Caco-2 (cell line): Measurements from ENCODE around the genes GABRG2 and WWC1.

DNA sequence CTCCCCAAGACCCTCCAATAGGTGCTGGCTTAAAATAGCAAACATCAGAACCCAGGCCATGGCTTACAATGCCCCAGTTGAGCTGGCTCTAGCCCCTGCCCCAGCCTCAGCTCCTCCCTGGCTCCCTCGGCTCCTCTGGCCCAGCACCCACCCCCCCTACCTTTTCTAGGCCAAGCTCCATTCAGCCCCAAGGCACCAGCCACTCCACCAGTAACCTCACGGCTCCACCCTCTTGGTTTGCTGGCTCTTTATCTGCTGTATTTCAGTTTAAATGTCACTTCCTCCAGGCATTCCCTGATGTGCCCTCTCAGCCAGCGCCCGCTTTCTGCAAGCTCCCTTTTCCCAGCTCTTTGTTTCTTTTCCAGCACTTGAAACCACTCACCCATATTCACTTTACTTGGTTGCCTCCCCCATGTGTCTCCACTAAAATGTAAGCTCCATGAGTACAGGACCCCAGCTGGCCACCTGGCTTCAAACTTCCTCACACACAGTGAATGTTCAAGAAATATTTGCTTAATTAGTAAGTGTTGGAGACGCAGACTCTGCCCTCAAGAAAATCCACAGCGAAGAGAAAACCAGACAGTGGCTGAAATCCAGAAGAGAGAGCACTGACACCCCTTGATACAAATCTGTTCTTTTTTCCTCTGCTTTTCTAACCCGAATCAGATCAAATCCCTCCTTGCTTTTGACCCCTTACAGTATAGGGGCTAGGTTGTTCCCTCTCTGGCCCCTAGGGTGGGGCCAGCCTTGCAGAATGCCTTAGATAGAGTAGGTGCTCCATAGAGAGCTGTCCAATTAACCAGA lies 10.4 kb downstream of the C1QTNF2 start:
- PRO-cap = no peak
- RRBS = no CpG with 5 or more reads among the region's 7 CpGs

GRCh38 chr5:160459057-160459589 lies 37.5 kb downstream of the PTTG1 start:
- PRO-cap = no peak
- RRBS = no CpG with 5 or more reads among the region's 6 CpGs

DNA sequence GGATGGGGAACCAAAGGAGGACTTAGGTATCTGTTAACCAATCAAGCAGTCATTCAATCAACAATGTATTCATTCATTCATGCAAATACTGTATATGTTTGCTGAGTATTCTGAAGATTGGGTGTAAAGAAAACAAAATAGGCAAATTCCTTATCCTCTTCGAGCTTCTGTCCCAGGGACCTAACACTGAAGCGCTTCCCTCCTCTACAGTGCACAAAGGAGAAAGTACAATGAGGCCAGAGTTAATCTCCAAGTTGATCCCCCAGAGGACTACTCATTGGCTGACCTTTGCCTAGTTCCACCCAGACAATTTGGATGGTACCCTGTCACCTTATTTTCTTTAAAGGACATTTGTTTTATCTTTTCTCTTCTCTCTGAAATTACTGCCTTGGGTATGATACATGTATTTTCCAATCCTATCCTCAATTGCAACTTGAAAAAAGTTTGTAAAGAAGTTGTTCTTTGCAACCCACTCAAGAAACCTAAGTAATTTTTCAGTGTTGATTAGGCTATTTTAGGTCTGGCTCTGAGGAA lies 62.1 kb downstream of the ATP10B start:
- PRO-cap = no peak
- RRBS = no CpG with 5 or more reads among the region's 2 CpGs

GRCh38 chr5:162067080-162067651 lies 407 bp upstream of the GABRG2 start:
- PRO-cap = no peak
- RRBS = no CpG with 5 or more reads among the region's 9 CpGs

GRCh38 chr5:162067658-162068329 lies at the start of gene GABRG2:
Gene GABRG2 (plus strand): TSS chr5:162067773.
- PRO-cap = no peak
- RRBS = no CpG with 5 or more reads among the region's 20 CpGs

DNA sequence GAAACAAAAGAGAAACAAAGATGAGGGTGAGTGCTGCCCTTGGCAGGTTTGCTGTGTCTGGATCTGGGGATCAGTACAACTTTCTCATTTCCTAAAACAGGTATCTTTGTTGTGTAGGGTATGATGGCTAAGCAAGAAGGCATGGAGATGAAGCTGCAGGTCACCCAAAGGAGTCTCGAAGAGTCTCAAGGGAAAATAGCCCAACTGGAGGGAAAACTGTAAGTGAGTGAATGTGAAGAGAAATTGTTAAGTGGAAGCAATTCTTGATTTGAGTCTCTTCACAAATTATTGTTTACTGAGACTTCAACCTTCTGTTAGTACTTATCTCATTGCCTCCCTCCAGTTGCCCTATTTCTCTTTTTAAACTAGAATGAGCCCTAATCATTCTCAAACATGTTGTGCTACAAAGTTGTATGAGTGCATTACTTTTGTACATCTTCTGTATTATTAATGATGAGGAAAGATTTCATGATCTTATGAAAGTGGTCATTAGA lies 10.9 kb downstream of the HMMR start:
- PRO-cap = no peak
- RRBS = no CpG with 5 or more reads among the region's 1 CpG

- PRO-cap = no peak
- RRBS = no CpG with 5 or more reads among the region's 15 CpGs
Measured at GRCh38 chr5:163915406-163916221, 410.2 kb downstream of the MAT2B start.

- PRO-cap = no peak
- RRBS = no CpG with 5 or more reads among the region's 5 CpGs
Measured at GRCh38 chr5:164119800-164120233, 614.4 kb downstream of the MAT2B start.

GRCh38 chr5:167803185-167803452 lies 488.3 kb upstream of the WWC1 start:
- PRO-cap = unidirectional peak, plus-strand start at chr5:167803373
- RRBS = no CpG with 5 or more reads among the region's 1 CpG

GRCh38 chr5:167945512-167946130 lies 345.8 kb upstream of the WWC1 start:
- PRO-cap = no peak
- RRBS = no CpG with 5 or more reads among the region's 12 CpGs

GRCh38 chr5:167952523-167953052 lies 338.9 kb upstream of the WWC1 start:
- PRO-cap = no peak
- RRBS = 60% methylated on average over 4 of the region's 18 CpGs

DNA sequence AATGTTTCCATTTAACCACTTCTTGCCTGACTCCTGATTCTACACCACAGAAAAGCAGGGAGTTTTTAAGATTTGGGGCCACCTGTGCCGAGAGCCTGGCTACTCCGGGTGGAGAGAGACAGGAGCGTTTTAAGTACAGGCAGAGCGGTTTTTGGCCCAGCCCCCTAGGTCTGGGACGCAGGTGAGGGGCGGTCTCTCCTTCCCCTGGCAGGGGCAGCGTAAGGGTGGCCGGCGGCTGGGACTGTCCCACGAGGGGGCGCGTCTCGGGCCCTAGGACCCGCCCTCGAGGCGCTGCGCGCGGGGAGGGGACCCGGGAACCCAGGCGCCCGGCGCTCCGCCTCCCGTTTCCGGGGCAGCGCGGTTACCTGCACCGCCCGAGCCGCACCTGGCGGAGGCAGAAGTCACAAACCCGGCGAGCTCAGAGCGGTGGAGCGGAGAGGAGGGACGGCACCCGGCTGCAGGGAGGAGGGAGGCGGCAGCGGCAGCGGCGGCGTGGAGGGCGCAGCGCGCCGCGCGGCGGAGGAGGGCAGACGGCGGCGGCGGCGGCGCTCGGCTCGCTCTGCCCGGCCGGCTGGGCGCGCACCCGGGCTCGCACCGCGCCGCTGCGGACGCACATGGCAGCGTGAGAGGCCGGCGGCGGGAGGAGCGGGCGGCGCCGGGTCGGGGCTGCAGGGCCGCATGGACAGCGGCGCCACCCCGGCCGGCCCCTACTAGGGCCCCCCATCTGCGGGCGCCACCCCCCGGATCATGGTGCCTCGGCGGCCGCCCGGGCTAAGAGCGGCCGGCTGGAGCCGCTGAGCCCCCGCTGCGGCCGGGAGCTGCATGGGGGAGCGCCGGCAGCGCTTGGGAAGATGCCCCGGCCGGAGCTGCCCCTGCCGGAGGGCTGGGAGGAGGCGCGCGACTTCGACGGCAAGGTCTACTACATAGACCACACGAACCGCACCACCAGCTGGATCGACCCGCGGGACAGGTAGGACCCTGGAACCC lies at the start of gene WWC1:
Gene WWC1 (plus strand): TSS at position 344 of the 987 bp plus-strand sequence.
- PRO-cap = bidirectional peak, plus-strand start at position 421 of the sequence, minus-strand start at position 106 of the sequence; bidirectional peak, plus-strand start at position 948 of the sequence, minus-strand start at position 853 of the sequence
- RRBS = 4% methylated on average over 57 of the region's 112 CpGs

GRCh38 chr5:168299902-168300496 lies 8.6 kb downstream of the WWC1 start:
- PRO-cap = no peak
- RRBS = no CpG with 5 or more reads among the region's 7 CpGs

- PRO-cap = bidirectional peak, plus-strand start at chr5:168309548, minus-strand start at chr5:168309366
- RRBS = no CpG with 5 or more reads among the region's 5 CpGs
Measured at GRCh38 chr5:168309122-168309738, 17.8 kb downstream of the WWC1 start.

DNA sequence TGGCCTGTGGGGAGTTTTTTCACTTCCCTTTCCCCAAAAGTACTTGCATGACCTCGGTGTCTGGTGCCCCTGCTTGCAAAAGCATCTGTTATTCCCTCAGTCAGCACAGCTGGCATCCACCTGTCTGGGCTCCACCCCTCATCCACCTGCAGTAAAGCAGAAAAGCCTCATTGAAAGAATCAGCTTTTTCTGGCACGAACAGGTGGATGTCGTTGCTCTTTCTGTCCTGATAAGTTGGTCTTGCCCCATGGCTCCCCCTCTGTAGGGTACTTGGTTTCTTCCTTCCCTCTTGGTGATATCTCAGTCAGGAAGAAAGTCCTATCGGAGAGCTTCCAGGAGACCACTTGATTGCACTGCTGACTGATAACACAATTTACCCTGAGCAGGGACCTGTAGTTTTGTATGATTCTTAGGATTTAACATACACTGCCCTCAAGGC lies 37.4 kb downstream of the WWC1 start:
- PRO-cap = bidirectional peak, plus-strand start at position 343 of the sequence, minus-strand start at position 83 of the sequence
- RRBS = no CpG with 5 or more reads among the region's 4 CpGs

DNA sequence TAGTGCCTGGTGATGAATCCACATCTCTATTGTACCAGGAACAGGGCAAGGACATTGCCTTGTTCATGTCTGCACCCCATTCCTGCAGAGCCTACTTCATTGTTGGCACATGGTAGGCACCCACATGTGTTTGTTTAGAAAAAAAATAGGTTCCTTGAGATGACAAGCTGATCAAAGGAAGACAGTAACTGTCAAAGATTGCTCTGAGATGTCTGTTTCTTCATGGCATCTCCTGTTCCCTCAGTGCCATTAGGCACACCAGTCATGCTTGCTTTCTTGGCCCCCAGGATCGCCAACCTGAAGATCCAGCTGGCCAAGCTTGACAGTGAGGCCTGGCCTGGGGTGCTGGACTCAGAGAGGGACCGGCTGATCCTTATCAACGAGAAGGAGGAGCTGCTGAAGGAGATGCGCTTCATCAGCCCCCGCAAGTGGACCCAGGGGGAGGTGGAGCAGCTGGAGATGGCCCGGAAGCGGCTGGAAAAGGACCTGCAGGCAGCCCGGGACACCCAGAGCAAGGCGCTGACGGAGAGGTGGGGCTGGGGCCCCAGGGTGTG lies 72.1 kb upstream of the RARS1 start:
- PRO-cap = no peak
- RRBS = 91% methylated on average over 6 of the region's 10 CpGs

- PRO-cap = no peak
- RRBS = no CpG with 5 or more reads among the region's 7 CpGs
Measured at GRCh38 chr5:168434157-168434544, 52.1 kb upstream of the RARS1 start.

DNA sequence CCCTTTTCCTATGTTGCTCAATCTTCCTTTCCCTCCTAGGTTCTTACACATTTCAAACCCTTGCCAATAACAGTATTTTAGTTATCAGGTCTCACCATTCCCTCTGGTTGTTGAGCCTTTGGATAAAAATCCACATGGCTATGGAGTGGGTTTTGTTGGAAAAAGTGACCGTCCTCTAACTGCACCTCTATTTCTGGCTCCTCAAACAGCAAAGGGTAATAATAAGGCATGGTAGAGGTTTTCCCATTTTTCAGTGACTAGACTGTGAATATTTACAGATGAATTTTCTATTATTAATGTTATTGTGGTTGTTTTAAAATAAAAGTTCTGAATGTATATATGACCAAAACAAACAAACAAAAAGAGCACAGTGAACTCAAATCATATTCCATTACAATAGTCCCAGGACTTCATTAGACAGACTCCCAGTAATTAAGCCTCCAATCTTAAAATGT lies 22.7 kb downstream of the PANK3 start:
- PRO-cap = no peak
- RRBS = no CpG with 5 or more reads among the region's 1 CpG

DNA sequence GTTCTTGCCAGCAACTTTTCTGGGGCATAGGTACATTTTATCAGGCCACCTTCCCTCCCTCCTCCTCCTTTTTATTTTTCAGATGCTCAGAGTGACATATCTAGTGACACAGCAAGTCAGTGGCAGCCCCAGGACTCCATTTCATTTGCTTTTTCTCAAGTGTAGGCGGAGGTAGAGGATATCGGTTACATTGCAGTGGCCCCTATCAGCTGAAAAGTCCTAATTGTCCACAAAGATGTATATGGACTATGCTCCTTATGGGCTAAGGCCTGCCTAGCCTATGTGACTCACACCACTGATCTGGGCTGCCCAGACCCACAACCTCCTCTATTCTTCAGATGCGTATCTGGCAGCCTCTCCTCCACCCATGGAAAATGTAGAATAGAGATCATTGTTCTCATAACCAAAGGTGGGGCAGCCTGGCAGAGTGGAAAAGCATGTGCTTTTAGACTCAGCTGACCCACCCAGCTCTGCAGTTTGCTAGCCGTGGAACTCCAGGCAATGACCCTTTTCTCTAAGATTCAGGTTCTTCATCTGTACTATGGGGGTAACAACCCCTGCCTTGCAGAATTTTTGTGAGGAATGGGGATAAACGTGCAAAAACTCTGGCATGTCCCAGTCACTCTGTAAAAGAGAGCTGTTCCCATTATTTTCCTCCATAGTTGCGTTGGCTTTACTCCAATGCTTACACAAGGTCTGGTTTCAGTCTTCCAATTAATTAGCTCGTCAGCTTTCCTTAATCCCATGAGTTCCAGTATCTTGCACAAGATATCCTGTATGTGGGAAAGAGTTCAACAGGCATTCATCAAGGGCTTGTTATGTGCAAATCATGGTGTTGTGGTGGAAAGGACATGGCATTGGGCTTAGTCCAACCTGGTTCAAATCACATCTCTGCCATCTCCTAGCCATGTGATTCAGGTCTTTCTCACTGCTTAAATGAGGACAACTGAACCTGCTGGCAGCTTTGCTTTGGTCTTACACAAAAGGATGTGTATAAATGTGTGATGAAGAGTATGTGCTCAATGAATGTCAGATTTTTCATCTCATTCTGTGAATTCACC lies 77.2 kb upstream of the PANK3 start:
- PRO-cap = no peak
- RRBS = no CpG with 5 or more reads among the region's 7 CpGs

GRCh38 chr5:168663593-168664245 lies 84.6 kb upstream of the PANK3 start:
- PRO-cap = no peak
- RRBS = no CpG with 5 or more reads among the region's 1 CpG